ENCODE measurements around a stretch of chr10.

- PRO-cap: no peak
Measured at GRCh38 chr10:55629687-55630117, 731.4 kb downstream of the ZWINT start.

- PRO-cap: no peak
Measured at GRCh38 chr10:55670532-55670977, 690.5 kb downstream of the ZWINT start.

- PRO-cap: no peak
Measured at GRCh38 chr10:58475485-58476179, 37.0 kb upstream of the BICC1 start.

DNA sequence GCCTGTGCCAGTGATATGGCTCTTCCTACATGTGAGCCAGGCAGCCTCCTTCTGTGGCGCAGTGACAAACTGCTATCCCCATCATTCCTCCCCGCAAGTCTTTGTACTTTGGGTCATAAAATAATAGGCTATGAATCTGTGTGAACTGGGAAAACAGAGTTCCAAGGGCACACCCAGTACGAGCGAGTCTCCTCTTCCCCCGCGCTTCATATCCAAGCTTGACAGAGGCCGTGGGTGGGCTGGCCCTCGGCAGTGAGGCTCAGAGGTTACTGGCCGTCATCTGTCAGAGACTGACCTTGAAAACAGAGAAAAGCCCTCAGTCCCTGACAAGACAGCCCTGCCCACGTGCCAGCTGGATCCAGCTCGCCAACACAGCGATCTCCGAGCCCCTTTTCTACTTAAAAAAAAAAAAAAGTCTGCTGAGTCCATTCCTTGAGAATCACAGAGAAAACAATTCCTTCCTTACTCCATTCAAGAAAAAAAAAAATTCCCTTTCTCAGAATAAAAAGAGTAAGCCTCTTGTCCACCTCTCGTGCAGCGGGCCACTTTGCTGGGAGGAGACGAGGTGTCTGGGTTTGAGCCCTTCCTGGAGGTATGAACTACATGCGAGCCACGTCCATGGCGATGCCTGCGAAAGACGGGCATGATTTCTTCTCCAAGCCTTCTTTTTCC lies 848 bp upstream of the BICC1 start:
- PRO-cap: unidirectional peak, plus-strand start at position 224 of the sequence

GRCh38 chr10:58637281-58638006 lies 124.8 kb downstream of the BICC1 start:
- PRO-cap: no peak

DNA sequence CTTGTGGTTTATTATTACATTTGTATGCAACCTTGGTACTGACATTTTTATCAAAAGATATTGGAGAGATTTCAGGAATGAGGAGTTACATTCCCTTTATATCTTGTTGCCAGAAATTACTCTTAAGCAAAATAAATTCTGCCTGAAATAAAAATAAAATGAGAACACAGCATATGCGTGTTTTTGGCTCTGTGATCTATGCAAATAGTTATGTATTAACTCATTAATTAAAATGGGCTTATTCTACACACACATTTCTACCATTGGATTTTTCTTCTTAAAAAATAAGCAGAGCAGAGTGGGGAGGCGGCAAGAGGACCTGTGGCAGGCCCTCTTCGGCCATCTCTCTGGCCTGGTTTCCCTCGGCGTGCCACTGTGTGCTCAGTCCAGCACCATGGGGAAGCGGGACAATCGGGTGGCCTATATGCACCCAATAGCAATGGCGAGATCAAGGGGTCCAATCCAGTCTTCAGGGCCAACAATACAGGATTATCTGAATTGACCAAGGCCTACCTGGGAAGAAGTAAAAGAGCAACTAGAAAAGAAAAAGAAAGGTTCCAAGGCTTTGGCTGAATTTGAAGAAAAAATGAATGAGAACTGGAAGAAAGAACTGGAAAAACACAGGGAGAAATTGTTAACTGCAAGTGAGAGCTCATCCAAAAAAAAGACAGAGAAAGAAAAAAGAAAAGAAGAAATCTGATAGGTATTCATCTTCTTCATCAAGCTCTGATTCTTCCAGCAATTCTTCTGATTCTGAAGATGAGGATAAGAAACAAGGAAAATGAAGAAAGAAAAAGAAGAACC lies 202.7 kb downstream of the BICC1 start:
- PRO-cap: unidirectional peak, plus-strand start at position 297 of the sequence

- PRO-cap: no peak
Measured at GRCh38 chr10:58993406-58993909, 183.0 kb upstream of the PHYHIPL start.

DNA sequence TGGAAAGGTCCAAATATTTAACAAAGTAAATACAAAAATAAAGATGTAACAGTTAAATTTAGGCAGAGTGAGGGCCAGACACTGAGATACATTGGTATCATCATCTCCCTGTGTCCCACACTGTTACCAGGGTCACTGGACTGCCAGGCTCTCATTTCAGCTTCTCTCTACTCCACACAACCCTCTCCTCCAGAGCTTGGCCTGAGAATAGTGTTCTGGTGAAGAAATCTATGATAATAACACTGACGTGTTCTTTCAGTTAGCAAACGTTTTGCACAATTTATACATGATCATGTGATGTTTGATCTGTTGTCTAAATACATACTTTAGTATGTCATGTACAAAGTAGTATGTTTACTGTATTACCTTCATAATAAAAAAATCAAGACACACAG lies 5.1 kb downstream of the SLC16A9 start:
- PRO-cap: no peak

GRCh38 chr10:59792865-59793275 lies 39.6 kb upstream of the MRLN start:
- PRO-cap: no peak

DNA sequence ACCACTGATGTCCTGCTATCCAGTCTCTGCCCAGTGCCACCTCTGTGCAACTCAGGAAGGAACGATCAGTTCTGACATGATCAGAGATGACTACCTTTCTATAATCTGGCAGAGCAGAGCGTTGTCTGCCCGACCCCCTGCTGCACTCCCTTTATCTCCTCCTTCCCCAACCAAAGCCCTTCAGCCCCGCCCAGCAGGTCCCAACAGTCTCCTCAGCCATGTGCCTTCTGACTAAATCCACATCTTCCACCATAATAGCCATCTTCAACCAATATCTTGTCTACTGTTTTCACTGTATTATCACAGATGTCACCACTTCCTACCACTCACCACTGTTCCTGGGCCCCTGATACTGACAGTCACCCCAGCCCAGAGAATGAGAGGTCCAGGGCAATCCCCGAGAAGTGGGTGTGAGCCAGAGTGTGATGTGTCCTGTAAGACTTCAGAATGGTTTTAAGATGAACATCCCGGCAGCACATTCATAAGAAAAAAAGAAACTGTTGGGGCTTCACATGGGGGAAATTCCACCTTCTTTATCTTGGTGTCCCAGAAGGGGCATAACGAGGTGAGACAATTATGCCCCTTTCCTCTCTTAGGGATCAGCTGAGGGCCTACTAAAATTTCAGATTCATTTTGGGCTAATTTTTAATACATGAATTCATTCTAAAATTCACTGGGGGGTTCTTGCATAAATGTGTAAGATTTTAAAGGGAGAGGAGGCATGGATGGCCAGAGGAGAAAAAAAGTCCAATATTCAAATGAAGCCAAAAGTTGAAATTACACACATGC lies 25.3 kb downstream of the CCDC6 start:
- PRO-cap: no peak

DNA sequence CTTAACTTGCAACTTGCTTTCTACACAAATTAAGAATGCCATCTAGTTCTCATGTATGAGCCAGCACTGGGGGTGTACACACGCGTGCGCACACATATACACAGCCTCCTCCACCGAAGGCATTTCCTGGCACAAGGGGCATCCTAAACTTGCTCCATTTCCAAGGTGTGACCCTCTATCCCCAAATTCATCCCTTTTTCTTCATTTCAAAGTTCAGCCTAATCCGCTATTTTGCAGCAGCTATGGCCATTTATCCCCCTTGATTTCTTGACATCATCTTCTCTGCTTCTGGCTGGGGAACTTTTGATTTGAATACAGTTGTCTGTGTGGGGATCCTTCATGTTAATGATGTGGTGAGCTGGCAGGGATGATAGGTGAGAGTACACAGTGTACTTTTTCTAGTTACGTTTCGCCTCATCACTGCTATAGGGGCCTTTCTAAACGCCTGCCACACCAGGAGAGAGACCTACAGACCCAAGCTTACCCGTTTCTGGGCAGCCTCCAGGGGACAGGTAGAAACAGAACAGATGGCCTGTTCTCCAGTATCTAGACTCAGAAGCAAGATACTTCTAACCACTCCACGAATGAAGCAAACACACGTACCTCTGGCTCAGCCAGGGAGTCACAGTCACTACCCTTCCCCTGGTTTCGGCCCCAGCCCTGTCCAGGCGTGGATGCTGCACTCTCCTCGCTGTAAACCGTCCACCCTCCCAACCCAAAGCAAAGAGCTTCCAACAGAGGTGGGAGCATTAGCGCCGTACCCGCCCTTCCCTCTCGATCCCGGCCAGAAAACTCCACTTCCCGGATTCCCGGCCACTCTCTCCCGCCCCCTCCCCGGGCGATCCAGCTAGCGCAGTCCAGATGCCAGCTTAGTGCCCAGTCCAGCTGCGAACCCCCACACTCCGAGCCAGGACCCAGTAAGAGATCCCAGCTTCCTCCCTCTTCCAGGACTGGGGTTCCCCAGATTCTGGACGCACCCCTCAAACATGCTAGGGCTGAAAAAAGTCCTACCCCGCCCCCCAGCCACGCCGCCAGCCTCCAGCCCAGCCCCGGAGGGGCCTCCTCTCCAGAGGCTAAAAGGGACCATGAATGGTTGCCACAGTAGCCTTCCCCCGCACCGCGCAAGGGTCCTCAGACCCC lies 1.2 kb downstream of the CCDC6 start:
- PRO-cap: bidirectional peak, plus-strand start at position 576 of the sequence, minus-strand start at position 305 of the sequence; bidirectional peak, plus-strand start at position 872 of the sequence, minus-strand start at position 722 of the sequence

- PRO-cap: no peak
Measured at GRCh38 chr10:60139430-60140231, 233.3 kb upstream of the CCDC6 start.

GRCh38 chr10:60176313-60176628 lies 213.4 kb downstream of the ANK3 start:
- PRO-cap: no peak

DNA sequence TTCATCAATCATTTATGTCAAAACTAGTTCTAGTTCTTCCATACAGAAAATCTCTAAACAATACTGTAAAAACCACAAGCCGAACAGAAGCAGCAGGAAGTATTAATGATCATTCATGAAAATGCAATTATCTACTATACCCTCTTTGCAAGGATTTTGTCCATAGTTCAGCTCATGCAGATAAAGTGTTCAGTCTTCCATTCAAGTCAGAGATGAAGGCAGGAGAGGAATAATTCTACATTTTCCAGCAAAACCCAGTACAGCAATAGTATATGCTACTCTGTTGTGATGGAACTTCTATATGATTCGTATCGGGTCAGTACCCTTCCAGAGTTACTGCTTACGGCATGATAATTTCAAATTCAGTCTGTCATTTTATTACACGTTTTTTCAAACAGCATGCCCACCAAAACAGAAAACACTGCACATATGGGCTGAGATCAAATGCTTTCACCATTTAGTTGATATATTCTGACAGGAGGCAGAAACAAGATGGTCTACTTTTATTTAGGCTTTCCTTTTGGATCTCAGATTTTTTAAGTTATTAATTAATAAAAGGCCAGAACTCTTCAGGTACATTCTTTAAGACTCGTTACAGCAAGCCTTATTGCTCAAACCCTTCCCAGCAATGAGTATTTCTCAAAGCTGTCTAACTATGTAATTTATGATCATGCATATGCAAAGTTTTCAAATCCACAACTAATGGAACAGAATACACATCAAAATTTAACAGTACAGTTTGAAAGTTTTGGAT lies 91.3 kb downstream of the ANK3 start:
- PRO-cap: unidirectional peak, minus-strand start at position 630 of the sequence

GRCh38 chr10:60594234-60594564 lies 184.1 kb upstream of the CDK1 start:
- PRO-cap: no peak

- PRO-cap: no peak
Measured at GRCh38 chr10:61410160-61410730, 42.9 kb downstream of the TMEM26 start.

- PRO-cap: unidirectional peak, minus-strand start at chr10:61455853
Measured at GRCh38 chr10:61455688-61456029, 2.5 kb upstream of the TMEM26 start.

- PRO-cap: no peak
Measured at GRCh38 chr10:61621529-61621940, 41.2 kb upstream of the CABCOCO1 start.

DNA sequence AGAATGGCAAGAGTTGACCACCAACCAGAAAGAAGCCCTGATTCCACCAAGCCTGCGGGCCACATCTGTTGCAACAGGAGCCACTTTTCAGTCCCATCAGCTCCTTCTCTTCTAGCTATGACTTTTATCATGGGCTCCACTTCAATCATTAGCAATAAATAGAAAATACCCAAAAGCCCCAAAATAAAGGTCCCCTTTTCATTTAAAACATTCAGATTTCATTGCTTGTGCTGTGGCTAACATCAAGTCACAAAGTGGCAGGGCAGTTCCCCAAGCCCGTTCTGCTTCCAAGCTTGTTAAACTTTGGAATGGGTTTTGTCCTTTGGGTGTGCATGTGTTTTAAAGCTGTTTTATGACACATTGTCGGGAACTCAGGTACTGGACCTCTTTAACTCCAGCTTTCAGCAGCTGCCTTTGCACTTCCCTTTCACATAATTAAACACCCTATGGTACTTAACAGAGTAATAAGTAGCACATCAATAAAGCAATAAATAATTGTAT lies 56.4 kb upstream of the ARID5B start:
- PRO-cap: no peak

DNA sequence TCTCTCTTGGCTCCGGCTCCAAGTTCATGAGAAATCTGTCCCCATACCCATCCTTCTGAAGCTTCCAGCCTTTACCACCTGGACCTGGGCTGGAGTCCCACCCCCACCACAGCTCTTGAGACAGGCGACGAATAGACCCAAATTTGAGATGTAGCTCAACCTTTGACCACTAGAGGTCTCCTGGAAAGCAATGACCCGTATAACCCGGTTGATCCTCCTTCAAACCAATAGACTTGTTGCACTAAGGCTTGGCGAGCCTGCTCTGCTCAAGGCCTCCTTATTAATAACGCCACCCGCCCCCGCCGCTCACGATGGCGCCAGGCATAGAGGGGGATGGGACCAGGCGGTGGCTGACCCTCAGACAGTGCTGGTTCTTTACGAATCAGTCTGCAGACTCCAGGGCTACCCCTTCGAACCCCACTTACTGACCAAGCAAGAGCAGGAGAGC lies 4.5 kb upstream of the ARID5B start:
- PRO-cap: unidirectional peak, plus-strand start at position 230 of the sequence